Mammary microvascular endothelial cell (primary cell): ENCODE measurements around the genes ALKAL2, PXDN, EIPR1, ADI1 and RPS7.

GRCh38 chr2:44816-45156, 1.5 kb downstream of the FAM110C start:
- RAMPAGE, long total RNA: no peak

GRCh38 chr2:287500-288517, at the start of gene ALKAL2:
Gene ALKAL2 (minus strand): TSS chr2:288091.
- RAMPAGE, long total RNA: no peak

GRCh38 chr2:690813-691400, 13.7 kb upstream of the TMEM18 start:
- RAMPAGE, long total RNA: no peak

DNA sequence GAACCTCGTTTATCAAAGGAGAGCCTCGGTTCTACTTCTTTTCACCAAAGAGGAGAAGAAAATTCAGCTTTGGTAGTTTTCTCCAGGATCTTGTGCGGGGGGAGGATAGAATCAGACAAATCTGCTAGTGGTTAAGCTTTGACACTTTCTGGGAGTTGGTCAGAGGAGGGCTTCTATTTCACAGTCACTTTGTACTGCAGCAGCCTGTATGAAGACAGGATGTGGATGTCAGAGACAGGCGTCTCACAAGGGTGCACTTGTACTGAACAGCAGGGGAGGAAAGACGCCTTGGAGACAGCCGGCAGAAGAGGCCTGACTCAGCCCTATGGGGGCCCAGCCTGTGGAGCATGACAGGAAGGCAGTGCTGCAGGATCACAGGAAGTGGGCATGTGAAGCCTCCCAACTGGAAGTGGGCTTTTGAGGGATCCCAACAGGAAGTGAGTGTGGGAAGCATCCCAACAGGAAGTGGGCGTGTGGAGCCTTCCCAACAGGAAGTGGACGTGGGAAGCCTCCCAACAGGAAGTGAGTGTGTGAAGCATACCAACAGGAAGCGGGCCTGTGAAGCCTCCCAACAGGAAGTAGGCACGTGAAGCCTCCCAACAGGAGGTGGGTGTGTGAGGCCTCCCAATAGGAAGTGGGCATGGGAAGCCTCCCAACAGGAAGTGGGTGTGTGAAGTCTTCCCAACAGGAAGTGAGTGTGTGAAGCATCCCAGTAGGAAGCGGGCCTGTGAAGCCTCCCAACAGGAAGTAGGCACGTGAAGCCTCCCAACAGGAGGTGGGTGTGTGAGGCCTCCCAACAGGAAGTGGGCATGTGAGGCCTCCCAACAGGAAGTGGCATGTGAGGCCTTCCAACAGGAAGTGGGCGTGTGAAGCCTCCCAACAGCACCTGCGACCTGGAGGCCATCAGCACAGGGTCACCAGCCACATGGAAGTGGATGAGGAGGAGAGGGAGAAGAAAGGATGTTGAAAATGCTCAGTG, 212.3 kb downstream of the SNTG2 start:
- RAMPAGE, long total RNA: no peak

GRCh38 chr2:1244768-1244984, 168.6 kb upstream of the TPO start:
- RAMPAGE, long total RNA: no peak

GRCh38 chr2:1415115-1415895, 2.0 kb downstream of the TPO start:
- RAMPAGE, long total RNA: no peak

DNA sequence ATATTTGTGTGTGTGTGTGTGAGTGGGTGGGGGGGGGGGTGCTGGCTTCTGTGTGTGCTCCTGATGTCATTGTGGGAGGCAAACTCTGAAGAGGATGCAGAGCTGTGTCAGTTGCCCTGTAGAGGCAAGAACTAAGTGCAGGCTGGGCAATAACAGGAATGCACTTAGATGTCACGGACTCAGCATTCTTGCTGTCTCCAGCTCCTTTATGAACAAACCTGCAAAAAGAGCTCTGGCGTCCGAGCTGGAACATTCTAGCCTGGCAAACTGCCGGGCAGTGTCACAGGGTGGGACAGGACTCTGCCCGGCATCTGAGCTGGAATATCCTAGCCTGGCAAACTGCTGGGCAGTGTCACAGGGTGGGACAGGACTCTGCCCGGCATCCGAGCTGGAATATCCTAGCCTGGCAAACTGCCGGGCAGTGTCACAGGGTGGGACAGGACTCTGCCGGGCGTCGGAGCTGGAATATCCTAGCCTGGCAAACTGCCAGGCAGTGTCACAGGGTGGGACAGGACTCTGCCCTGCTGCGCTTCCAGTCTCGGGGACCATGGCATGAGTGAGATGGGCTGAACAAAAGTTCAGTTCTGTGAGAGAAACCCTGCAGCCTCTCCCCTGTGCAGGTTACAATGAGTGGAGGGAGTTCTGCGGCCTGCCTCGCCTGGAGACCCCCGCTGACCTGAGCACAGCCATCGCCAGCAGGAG, 80.1 kb downstream of the TPO start:
- RAMPAGE, long total RNA: no peak

DNA sequence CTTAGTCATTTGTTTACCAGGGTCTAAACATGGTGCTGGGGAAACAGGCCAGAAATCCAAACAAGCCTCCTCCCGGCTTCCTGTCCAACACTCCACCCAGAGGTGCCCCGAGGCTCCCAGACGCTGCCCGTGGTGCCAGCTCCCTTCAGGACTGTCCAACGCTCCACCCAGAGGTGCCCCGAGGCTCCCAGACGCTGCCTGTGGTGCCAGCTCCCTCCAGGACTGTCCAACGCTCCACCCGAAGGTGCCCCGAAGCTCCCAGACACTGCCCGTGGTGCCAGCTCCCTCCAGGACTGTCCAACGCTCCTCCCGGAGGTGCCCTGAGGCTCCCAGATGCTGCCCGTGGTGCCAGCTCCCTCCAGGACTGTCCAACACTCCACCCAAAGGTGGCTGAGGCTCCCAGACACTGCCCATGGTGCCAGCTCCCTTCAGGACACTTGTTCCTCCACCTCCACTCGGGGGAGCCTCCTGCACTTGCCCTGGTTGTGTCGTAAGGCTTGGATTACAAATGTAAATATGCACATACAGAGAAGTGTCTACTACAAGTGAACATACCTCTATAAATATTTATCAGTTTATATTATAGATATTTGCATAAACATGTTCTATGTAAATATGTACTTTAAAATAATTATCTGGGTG, 143.4 kb downstream of the PXDN start:
- RAMPAGE, long total RNA: no peak

GRCh38 chr2:1742568-1743498, 1.5 kb downstream of the PXDN start:
- RAMPAGE, long total RNA: no peak

- RAMPAGE, long total RNA: no peak
Measured at GRCh38 chr2:1744142-1745075, at the start of gene PXDN. Gene PXDN (minus strand): TSS chr2:1744515.

DNA sequence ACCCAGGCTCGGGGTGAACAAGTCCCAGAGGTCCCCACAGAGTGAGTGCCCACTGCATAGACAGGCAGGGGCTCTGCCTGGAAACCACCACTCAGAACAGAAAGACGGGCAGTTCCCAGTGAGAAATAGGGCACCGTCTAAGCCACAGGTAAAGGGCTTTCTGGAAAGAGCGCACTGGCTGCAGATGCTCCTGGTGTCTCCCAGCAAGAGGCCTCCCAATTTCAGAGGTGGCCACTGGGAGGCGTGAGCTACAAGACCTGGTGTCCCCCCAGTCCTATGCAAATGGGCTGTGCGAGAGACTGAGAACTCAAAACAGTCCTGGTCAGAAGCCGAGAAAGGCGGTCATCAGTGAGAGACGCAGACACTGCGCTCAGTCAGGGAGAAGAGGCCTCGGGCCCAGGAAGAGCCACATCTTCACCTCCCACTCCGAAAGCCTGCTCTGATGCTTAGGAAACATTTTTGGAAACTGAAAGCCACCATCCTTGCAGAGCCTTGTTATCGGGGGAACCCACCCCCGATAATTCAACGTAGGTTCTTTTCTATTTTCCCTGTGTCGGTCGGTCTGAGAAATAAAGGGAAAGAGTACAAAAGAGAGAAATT, 179.5 kb downstream of the EIPR1 start:
- RAMPAGE, long total RNA: no peak

DNA sequence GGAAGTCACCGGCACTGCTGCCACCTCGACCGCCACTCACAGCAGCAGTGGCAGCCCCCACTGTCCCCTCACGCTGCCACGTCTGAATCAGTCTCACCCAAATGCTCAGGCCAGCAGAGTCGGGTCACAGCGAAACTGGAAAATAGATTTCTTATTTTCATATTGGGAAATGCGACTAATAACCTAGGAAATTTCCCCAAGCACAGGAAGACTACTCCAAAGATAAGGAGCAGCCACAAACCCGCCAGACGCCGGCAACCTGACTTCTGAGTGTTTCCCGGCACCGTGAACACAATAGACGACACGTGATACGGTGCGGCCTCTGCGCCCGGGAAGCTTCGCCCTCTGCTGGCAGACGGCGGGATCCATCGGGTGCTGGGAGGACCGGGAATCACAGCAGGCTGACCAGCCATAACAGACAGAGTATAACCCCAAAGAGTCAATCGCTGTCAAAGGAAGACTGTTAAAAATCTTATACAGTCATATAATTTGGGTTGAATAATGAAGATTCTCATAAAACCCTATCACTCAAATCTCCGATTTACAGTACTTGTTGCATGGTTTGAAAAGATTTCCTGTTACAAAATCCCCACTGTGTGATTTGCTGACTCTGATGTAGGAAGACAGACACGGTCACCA, 74.1 kb downstream of the EIPR1 start:
- RAMPAGE, long total RNA: no peak

GRCh38 chr2:3377155-3378109, at the start of gene EIPR1:
Gene EIPR1 (minus strand): TSS chr2:3377818.
- RAMPAGE, long total RNA: start-site peak on the minus strand at chr2:3377816-3377829, 132 and 45 reads in 2 replicates

- RAMPAGE, long total RNA: no peak
Measured at GRCh38 chr2:3460035-3461150, 58.9 kb downstream of the ADI1 start.

GRCh38 chr2:3480675-3481021, 38.7 kb downstream of the ADI1 start:
- RAMPAGE, long total RNA: no peak

GRCh38 chr2:3493579-3494373, 25.6 kb downstream of the ADI1 start:
- RAMPAGE, long total RNA: no peak

DNA sequence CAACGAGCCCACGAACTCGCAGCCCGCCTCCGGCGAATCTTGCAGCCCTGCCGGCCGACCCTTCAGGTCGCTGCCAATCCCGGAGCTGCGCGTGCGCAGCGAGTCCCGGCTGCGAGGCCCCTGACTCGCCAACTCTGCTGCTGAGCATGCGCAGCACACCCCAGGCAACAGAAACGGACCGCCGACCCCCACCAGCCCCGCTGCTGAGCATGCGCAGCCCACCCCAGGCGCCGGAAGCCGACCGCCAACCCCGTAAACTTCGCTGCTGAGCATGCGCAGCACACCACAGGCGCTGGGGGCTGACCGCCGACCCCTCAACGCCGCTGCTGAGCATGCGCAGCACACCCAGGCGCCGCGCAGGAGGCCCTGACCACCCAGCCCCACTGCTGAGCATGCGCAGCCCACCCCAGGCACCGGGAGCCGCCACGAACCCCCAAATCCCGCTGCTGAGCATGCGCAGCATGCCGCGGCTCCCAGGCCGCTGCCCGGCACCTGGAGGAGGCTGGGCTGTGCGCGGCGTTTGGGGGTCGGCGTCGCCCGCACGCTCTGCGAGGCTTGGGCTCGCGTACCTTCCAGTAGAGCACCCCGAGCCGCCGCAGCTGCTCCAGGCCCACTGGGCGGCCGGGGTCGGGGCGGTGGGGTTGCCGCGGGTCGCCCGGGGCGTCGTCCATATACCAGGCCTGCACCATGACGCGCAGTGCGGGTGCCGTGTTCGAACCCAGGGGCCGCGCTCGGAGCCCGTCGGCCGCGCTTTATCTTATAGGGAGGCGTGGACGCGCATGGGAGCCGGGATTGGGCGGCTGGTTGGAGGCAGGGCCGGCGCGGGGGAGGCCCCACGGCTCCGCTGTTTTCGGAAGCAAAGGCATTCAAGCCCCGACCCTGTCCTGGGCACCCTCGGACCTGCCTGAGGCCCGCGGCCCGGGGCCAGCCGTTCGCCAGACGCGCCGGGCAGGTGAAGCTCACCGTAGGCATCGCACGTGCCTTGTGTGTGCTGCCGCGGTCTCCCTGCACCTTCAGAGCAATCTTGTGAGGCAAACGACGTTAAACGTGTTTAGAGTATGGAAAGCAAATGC, at the start of gene ADI1:
Gene ADI1, minus strand, starts transcription at position 733 of the 1,073 bp plus-strand sequence.
- RAMPAGE, long total RNA: start-site peak on the minus strand centred at position 724 of the sequence, 21 bp wide, 1,872 and 1,042 reads in 2 replicates

DNA sequence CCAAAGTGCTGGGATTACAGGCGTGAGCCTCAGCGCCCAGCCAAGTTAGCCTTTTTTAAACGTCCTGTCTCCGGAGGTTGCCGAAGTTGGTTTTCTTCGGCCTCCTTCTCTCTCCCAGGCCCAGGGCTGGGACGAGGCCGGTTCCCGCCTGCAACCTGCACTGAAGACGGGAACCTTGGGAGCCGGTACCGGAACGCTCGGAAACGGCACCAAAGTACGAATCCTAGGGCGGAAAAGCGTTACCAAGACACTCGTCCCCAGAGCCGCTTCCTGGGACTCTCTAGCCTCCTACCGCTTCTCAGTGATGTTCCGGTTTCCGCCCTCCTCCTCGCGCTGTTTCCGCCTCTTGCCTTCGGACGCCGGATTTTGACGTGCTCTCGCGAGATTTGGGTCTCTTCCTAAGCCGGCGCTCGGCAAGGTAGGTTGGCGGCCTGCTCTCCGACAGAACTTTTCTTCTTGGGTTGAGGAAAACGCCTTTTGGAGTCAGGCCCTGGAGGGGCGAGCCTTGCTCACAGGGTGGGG, at the start of gene RPS7:
Gene RPS7, plus strand, starts transcription at position 328 of the 522 bp plus-strand sequence.
- RAMPAGE, long total RNA: start-site peak on the plus strand centred at position 367 of the sequence, 80 bp wide, 21,334 and 11,461 reads in 2 replicates

- RAMPAGE, long total RNA: no peak
Measured at GRCh38 chr2:3577641-3578422, 2.8 kb downstream of the RPS7 start.

GRCh38 chr2:3605433-3605964, 10.6 kb downstream of the COLEC11 start:
- RAMPAGE, long total RNA: no peak